Airway epithelial cell (primary cell): ENCODE measurements around a stretch of chr17.

GRCh38 chr17:55068701-55069188, 100.2 kb downstream of the STXBP4 start:
- RAMPAGE, long total RNA: no peak

DNA sequence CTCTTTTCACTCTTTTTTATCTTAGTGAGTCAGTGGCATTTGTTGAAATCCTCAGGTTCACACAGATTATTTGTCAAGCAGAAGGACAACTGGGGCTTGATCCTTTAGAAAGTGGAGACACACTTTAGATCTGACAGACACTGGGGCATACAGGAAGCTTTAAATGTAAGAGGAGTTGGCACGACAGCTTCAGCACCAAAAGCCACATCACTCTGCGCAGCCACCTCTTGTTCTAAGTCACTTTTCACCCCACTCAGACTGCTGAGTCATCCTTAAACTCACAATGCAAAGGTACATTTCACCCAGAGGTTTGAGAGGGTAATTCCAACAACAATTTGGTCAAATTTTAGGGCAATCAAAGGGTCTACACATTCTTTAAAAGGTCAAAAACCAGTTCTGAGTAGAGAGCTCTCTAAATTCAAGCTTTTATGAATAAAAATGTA, 121.6 kb downstream of the STXBP4 start:
- RAMPAGE, long total RNA: no peak

DNA sequence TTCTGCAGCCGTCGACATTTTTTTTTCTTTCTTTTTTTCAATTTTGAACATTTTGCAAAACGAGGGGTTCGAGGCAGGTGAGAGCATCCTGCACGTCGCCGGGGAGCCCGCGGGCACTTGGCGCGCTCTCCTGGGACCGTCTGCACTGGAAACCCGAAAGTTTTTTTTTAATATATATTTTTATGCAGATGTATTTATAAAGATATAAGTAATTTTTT, 282 bp downstream of the HLF start:
- RAMPAGE, long total RNA: no peak

GRCh38 chr17:55458267-55458870, 36.7 kb upstream of the MMD start:
- RAMPAGE, long total RNA: no peak

DNA sequence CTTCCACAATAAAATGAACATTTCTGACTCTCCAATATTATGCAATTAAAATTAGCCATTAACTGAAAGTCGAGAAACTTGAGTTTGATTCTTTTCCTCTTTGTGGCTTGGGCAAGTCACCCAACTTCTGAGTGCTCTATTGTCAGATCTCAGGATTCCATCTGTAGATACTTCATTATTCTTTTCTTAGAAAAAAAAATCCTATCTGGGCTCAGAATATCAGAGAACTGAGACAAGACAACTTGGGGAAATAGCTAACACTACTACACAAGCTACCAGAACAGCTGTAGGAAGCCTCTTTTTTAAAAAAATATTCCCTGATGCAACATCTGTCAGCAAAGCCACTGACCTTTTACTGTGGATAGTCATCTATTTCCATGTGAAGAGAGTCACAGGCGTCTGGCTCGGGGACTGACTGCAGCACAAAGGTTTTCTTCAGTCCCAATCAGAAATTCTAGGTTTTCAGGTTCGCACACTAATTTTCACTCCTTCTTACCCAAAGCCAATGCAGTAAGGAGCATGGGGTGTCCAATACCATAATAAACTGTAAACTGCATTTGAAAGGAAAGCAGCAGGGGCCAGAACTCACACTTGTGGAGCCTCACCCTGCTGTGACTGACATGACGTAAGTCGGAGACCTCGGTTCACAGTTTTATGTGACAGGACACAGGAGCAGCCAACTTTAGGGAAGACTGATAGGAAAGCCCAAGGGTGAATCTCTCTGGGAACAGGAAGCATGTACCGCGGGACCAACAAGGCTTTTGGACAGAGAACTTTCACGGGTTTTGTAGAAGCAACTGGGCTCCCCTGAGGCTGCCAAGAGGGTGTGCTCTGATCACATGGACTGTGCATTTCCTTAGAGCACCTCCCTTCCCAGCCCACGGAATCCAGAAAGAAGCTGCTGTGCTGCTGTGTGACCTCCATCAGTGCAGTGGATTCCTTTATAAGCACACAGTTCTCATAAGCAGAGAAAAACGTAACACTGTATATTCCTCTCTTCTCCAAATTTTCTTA, 9.0 kb upstream of the TMEM100 start:
- RAMPAGE, long total RNA: no peak

GRCh38 chr17:56602382-56603022, 9.0 kb downstream of the NOG start:
- RAMPAGE, long total RNA: no peak

DNA sequence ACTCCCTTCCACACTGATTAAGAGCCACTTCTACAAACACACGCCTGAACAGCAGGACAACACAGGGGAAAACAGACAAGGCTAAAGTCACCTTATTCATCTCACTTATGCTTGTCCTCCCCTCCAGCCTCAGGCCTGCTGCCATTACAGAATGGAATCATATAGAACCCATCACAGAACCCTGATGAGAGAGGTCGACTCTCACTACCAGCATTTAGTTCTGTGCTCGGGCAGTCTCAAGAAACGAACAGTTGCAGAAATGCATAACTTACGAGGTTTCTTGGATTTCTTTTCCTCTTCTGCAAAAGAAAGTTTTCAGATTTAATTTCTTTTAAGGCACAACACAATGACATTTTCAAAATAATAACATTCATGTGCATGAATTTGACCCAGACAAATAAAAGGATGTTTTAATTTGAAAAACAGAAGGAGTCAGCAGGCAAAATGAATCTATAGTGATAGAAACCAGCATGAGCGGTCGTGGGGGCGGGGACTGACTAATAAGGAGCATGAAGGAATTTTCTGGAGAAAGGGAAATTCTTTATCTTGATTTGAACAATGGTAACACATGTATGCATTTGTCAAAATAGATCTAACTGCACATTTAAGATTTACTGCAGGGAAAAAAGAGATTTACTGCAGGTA, 18.1 kb downstream of the TRIM25 start:
- RAMPAGE, long total RNA: no peak

DNA sequence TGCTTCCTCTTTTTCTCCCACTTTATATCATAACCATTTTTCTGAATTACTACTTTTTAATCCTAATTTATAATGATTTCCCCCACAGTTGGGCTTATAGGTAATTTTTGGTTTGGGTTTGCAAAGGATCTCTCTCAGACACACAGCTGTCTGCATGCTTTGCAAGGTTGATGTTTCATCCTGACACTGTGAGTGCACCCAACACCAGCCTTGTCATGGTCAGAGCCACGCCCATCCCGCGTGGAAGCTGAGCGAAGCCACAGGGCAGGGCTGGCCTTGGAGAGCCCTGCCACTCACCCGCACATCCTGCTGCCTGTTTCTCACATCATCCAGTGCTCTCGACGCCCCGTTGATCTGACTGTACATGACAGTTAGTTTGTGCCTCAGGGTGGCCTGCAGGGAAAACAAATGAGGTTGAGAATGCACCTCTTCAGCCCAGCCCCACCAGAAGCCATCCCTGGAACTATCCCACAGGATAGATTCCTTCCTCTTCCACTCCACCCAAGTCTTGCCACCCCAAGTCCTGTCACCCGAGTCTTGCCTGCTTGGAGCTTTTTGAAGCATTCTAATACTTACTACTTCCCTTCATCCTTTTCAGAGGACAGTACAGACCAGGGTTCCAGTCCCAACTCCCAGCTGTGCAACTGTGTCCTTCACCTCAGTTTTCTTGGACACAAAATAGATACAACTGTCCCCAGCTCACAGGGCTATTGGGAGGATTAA, 5.5 kb downstream of the TRIM25 start:
- RAMPAGE, long total RNA: no peak

DNA sequence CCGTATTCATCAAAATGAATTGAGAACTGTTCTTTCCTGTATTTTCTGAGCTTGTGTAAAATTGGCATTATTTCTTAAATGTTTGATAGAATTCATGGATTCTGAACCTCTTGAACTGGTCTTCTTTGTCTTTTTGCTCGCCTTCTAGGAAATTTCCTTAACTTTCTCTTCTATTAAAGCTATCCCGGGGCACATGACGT, 4.0 kb upstream of the TRIM25 start:
- RAMPAGE, long total RNA: no peak

- RAMPAGE, long total RNA: no peak
Measured at GRCh38 chr17:57045795-57046724, 39.0 kb upstream of the AKAP1 start.

- RAMPAGE, long total RNA: no peak
Measured at GRCh38 chr17:57286223-57287101, 30.1 kb downstream of the MSI2 start.

DNA sequence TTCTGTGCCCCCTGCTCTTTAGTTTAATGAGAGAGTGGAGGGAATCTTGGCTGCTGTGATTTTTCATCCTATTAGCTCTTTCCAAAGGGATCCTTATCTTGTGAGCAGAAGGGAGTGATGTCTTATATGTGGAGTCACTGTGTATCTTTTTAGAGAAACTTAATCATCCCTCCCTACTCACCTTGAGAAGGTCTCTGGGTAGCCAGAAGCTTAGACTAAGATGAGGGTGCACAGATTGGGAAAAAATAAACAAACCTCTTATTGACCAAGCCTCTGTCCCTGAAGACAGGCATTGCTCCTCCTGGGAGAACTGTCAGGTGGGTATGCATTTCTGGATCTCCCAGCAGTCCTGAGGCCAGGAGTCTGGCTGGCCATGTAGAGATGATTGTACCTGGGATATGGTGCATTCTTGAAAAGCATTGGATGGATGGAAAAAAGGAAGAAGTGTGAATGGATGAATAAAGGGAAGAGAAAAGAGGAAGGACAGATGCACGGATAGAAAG, 210.6 kb downstream of the MSI2 start:
- RAMPAGE, long total RNA: no peak

- RAMPAGE, long total RNA: no peak
Measured at GRCh38 chr17:57508580-57509218, 236.4 kb downstream of the CCDC182 start.

GRCh38 chr17:57561562-57561774, 183.6 kb downstream of the CCDC182 start:
- RAMPAGE, long total RNA: no peak

- RAMPAGE, long total RNA: no peak
Measured at GRCh38 chr17:57680602-57681889, 64.1 kb downstream of the CCDC182 start.

DNA sequence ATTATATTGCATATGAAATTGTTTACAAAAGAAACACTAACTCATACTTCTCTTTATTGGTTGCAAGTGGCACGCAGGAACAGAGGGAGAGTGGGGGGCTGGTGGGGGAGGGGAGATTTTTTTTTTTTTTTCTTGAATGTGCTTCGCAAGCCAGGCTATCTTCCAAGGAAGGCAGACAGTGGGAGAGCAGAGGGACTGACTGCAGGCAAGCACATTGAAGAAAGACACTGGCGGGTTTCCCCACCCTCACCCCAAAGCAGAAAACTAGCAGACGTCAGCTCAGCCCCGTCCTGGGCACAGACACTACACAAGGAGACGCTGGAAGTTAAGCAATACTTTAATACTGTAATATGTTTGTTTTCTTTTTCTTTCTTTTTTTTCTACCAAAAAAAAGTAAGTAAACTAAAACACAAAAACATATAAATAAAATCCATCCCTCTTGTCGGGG, 61.5 kb downstream of the CCDC182 start:
- RAMPAGE, long total RNA: no peak

GRCh38 chr17:57846280-57846674, 3.6 kb downstream of the MRPS23 start:
- RAMPAGE, long total RNA: no peak

DNA sequence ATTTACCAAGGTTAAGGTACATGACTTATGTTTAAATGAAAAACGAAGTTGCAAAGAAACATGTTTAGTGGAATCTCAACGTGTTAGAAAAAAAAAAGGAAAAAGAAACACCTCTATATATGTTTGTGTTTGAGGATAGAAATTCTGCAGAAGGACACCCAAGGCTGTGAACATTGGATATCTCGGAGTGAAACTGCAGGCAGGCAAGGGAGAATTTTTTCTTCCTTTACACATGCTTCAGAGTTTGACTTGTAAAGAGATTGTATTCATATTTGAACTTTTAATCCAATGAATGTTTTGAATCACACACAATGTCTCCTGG, 1.1 kb upstream of the MRPS23 start:
- RAMPAGE, long total RNA: no peak

DNA sequence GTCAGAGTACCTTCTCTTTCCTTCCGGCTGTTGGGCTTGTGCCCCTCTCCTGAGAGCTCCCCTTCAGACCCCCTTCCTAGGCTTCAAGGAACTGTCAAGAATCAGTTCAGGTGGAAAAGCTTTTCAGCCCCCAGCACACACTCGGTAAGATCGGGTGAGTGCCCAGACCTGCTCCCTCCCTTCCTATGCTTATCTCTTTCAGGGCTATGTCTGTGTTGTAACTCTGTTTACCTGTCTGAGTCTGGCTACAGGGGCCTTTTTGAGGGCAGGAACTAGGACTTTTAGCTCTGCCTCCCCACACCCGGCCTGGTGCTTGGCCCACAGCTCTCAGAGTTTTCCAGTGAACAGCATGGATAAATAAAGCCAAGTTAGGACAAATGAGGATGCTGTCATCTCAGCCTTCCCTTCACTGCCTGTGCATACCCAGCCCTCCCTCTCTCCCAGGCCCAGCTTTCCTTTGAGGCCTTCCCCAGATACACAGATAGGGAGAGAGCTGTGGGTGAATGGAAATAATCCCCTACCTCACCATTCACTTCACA, 5.6 kb upstream of the MRPS23 start:
- RAMPAGE, long total RNA: no peak

DNA sequence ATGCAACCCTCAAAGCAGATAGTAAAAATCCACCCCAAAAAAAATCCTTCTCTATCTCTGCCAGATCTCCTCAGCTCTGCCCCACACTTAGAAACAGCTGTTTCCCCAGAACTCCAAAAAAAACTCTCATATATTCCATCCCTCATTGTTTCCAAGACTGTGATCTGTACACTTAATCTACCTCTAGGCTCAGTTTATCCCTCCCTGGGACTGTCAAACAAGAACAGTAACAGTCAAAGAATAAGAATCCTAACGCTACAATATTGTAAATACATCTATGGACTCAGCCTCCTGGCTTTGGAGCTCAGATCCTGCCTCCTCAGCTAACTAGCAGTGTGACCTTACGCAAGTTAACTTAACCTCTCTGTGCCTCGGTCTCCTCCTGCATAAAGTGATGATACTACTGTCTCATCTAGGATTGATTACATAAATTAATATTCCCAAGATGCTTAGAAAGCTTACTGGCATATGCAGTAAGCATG, 11.5 kb downstream of the CUEDC1 start:
- RAMPAGE, long total RNA: no peak